SK-N-DZ (cell line): Measurements from ENCODE around the gene ZBTB21.

DNA sequence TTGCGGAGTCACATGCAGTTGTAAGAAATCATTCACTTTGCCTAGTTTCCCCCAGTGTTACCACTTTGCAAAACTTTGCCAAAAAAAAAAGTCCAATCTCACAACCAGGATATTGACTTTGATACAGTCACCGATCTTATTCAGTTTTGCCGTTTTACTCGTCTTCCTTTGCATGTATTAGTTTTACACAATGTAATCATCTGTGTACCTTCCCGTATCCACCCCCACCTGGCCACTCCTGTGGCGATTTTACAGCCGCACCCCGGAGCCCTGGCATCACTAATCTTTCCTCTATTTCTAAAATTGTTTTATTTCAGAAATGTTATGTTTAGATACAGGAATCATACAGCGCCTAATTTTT is 447 bp upstream of the RIPK4 start:
RAMPAGE:
- cytosol, long total RNA, result no peak
- nucleus, long total RNA, result no peak

GRCh38 chr21:41769820-41770371 is 3.0 kb upstream of the RIPK4 start:
RAMPAGE:
- cytosol, long total RNA, result no peak
- nucleus, long total RNA, result no peak

GRCh38 chr21:41798446-41799057 is 31.7 kb upstream of the RIPK4 start:
RAMPAGE:
- cytosol, long total RNA, result no peak
- nucleus, long total RNA, result no peak

DNA sequence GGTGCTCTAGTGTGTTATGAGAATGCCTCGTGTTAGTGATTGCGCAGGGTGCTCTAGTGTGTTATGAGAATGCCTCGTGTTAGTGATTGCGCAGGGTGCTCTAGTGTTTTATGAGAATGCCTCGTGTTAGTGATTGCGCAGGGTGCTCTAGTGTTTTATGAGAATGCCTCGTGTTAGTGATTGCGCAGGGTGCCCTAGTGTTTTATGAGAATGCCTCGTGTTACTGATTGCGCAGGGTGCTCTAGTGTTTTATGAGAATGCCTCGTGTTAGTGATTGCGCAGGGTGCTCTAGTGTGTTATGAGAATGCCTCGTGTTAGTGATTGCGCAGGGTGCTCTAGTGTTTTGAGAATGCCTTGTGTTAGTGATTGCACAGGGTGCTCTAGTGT is 47.2 kb upstream of the RIPK4 start:
RAMPAGE:
- cytosol, long total RNA, result no peak
- nucleus, long total RNA, result no peak

DNA sequence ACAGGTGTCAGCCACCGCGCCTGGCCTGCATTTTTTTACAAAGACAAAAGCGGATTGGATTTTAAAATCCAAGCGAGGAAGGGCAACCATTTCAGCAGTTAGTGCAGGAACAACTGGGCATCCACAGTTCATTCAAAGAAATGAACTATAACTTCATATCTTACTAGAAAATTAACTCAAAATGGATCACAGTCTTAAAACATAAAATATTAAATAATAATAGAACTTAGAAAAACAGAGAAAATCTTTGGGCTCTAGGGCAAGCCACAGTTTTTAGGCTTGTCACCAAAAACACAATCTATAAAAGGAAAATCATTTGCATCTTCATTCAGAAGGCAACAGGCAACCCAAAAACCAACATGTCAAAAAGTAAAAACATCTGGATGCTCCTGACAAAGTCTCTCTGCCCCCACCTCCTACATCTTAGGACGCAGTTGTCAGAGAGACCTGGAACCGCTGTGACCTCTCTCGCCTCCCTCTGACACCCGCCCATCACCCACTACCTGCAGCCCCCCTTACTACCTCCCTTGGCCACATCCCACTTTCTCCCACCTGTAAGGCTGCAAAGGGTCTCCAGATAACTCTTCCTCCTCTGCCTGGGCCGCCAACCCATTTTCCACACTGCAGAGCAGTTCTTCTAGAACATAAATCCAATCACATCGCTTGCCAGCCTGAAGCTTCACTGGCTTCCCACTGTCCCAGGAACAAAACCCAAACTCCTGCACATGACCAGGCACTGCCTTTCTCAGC is 14.9 kb downstream of the PRDM15 start:
RAMPAGE:
- cytosol, long total RNA, result no peak
- nucleus, long total RNA, result no peak

GRCh38 chr21:41877735-41878878 is 1.0 kb downstream of the PRDM15 start:
RAMPAGE:
- cytosol, long total RNA, result no peak
- nucleus, long total RNA, result no peak

GRCh38 chr21:41905512-41905896 is 26.4 kb upstream of the PRDM15 start:
RAMPAGE:
- cytosol, long total RNA, result no peak
- nucleus, long total RNA, result no peak

DNA sequence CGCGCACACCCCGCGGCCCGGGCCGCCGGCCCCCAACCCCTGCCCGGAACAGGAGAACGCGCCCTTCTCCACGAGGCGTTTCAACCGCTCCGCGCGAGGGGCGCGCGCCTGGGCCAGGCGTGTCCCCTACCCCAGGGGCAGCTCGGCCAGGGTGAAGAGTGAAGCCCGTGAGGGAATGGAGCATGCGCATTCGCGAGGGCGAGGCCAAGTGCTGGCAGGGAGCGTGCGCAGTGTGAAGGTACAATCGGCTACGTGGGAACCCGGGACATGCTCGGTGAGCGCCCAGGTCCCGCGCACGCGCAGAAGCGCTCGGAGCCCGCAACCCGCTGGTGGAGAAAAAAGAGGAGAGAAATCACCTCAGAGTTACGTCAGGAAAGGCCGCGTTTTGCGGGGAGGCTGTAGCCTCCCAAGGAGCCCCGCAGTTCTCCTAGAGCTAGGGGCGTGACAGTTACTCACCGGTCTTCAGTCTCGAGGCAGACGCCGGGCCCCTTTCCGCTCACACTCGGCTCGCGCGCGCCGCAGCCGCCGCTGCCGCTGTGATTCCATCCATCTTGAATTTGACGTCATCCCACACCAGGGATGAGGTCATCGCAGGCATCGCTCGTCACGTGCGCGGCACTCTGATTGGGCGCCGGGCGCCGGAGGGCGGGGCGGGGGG is at the start of gene ZBTB21:
TSS of gene ZBTB21 (minus strand) at position 565 of the 658 bp plus-strand sequence.
RAMPAGE:
- cytosol, long total RNA, result start-site peak on the minus strand centred at position 564 of the sequence, 23 bp wide, 124 and 95 reads in 2 replicates
- nucleus, long total RNA, result no peak

DNA sequence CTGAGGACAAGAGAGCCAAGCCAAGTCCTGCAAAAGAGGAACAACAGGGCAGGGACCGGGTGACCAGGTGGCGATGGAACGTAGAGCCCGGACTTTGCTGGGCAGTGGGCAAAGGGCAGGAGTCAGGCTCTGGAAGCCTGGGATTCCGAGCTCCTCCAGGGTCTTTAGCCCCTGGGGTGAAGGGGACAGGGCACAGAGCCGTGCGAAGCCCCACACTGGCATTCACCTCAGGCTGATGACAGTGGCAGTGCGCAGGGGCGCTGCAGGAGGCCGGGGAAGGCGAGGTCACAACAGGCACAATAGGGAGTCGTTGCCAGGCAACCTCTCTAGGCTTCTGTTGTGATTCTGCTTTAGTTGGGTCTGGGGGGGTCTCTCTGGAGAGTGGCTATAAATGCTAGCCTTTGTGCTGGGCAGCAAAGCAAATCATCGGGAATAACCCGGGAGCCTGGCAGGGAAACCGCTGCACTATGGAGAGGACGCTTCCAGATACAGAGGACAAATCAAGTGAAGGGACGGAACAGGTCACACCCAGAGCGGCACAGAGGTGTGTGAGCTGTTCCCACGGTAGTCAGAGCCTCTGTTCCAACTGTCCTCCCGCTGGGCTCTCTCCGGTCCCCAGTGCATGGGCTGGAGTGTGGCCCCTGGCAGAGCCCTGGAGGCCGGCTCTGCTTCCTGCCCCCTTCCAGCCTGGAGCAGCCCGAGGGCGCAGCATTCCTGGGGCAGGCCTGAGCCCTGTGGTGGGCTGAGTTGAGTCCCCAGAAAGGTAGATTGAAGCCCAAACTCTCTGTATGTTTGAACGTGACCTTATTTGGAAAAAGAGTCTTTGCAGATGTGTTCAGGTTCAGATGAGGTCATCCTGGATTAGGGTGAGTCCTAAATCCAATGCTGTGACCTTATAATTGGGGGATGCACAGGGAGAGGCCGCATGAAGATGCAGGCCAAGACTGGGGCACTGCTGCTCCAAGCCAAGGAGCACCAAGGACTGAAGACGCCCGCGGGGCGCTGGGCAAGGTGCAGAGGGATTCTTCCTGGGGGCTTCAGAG is 11.8 kb upstream of the ZBTB21 start:
RAMPAGE:
- cytosol, long total RNA, result no peak
- nucleus, long total RNA, result no peak

DNA sequence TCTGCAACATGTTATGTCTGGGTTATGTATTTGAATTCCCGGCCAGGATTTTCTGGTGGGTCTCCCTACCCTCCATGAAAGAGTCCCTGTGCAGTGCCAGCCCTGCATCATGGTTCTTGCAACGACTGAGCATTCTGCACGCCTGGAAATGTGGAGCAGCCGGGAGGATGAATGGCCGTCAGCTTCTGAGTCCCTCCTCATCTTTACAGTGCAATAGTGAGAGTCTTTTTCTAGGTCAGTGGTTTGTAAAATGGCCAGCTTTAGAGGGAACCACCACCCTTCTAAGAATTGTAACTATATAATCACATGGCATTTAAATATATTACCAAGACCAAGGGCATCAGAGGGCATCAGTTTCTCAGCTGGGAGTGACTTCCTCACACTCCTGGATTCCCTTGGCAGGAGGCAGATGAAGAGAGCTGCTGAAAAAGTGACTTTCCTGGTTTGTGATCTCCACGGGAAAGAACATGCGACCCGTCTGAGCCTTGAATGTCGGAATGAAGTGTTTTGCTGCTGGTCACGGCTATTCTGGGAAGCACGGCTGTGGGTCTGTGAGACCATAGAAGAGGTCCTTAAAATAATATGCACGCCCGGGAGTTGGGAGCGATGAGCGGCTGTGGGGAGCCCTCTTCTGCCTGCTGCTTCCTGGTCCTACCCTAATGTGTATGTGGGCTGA is 13.4 kb upstream of the UMODL1 start:
RAMPAGE:
- cytosol, long total RNA, result no peak
- nucleus, long total RNA, result no peak

DNA sequence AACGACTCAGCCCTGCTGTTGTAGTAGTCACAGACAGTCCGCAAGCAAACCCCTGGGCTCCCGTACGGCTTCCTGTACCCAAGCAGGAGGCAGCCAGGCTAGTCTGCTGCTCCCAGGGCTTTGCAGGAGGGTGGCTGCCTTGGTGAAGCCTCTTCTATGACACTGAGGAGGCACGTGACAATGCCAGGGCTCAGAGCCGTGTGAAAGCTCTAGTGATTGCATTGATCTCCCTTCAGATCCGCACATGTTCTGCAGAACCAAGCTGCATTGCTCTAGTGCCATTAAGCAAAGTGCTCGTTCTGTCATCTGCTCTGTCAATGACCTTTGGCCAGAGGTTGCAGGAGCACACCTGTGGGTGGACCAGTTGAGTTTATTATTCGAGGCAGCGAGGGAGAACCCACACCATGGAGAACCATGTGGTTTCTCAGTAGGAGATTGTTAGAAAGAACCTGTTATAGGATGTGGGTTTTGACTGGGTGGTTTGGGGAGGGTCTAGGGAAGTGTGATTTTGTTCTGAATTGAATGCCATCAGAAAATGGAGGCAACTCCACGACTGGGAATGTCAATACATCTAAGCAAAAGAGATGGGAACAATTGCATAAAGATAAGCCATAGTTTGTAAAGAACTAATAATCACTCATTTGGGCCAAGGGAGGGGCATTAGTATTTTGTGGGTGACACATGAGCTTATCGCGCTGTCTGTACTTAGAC is 18.2 kb downstream of the UMODL1 start:
RAMPAGE:
- cytosol, long total RNA, result no peak
- nucleus, long total RNA, result no peak

DNA sequence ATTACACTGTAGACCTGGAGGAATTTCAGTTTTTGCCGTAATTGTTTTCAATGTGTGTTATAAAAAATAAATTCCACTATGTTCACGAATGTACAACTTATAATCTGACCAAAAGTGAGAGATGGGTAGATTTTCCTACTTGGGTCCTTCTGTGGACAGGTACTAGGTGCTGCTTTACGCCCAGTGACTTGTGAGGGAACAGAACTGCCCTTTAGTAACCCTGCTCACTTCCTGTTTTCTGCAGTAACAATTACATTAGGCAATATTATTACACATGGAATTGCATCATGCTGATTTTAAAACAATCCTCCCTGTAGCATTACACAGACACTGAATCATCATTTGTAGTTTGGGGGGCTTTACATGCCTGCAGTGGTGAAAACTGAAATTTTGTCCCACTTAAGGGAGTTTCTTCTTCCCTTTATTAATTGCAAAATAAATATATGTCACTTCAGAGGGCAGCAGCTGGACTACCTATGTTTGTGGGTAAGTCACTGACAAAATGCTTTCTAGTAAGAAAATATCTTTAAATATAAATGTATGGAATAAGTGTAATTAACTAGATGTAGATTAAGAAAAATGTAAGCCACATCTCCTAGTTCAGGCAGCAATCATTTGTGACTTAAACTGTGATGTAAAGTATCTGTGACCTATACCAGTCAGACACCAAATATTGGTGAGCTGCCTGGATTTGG is 19.4 kb upstream of the ABCG1 start:
RAMPAGE:
- cytosol, long total RNA, result no peak
- nucleus, long total RNA, result no peak

DNA sequence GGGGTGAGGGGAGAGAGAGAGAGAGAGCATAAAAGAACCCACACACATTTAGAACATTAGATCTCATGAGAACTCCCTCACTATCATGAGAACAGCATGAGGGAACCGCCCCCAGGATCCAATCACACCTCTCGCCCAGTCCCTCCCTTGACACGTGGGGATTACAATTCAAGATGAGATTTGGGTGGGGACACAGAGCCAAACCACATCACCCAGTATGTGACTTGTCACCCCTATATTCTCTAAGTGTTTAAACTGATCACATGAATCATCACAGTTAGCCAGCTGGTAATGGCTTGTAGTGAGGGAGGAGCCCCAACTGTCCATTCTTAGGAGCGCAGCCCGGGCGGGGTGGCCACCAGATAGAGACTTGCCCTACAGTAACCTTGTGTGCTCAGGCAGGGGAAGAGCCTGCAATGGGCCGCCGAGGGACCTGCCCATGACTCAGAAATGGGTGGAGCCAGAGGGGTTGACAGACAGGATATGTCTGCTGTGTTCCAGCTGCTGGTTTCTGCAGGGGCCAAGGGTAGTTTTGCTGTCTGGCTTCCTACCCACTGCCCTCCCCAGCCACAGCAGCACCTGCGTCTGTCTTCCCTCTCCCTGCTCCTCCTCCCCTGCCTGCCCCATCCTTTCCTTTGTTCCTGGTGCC is 9.0 kb downstream of the ABCG1 start:
RAMPAGE:
- cytosol, long total RNA, result no peak
- nucleus, long total RNA, result no peak

DNA sequence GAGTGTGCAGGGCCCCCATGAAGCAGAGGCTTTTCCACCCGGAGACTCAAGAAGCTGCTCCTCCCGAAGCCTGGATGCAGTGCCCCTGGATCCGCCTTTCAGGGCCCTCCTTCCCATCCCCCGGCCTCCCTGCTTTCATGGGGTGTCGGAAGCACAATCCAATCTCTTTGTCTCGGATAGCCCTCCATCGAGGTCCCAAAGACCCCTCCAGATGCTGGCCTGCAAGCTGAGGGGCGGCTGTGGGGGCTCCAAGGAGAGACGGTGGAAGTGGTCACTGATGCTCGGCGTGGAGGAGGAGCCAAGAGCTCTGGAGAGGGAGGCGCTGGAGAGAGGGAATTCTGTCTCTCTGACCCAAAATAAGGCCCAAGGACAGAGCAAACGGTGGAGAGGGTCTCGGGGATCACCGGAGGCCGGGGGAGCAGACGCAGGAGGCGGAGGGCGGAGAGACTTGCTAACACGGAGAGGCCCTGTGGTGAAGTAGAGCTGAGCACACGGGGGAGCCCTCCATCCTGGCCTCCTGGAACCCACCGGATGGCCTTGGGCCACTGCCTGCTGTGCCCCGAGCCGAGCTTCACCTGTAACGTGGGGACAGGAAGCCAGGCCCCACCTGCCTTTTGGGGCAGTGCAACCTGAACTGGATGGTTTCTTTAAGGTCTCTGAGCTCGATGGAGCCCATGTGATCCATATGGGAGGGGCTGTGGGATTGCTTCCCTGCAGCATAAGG is 36.1 kb downstream of the TFF3 start:
RAMPAGE:
- cytosol, long total RNA, result no peak
- nucleus, long total RNA, result no peak

GRCh38 chr21:42388756-42389948 is 6.7 kb downstream of the TMPRSS3 start:
RAMPAGE:
- cytosol, long total RNA, result no peak
- nucleus, long total RNA, result no peak

RAMPAGE:
- cytosol, long total RNA, result no peak
- nucleus, long total RNA, result no peak
Measured at GRCh38 chr21:42427012-42427654, 23.4 kb downstream of the UBASH3A start.

GRCh38 chr21:42665930-42666965 is 12.8 kb downstream of the PDE9A start:
RAMPAGE:
- cytosol, long total RNA, result no peak
- nucleus, long total RNA, result no peak

DNA sequence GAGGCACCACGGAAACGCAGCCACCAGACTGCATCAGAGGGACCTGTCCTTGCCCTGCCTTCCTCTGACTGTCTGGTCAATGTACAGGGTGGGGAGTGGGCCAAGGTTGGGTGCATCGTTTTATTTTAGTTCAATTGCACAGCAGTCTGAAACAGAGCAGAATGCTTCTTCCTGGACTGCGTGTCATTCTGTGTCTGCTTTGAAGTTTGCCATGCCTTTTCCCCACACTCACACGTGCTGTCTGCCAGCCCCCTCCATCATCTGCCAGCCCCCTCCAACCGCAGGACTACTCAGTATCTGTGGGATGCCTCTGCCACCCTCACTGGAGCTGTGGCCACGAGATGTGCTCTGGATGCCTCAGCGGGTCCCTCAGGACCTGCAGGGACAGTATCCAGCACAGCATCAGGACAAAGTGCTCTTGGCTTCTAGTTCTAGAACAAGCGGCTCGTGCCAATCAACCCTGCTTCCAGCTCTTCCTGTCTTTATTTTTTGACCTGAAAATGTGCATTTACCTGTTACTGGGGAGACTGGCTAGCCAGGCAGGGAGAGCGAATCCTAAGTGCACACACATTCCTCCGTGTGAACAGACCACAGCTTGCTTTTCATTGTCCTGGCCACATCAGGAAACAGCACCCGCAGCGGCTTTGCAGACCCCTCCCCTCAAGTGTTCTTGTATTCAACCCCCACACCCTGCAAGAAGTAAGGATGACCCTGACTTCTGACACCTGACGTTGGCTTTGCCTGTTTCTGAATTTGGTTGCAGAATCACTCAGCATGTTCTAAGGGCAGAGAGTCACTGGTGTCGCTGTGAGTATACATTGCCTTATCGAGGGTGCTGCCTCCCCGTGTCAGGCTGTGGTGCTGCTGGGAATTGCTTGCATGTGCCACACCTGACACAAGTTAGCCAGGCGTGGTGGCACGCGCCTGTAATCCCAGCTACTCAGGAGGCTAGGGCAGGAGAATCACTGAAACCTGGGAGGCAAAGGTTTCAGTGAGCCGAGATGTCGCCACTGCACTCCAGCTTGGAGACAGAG is 46.2 kb downstream of the WDR4 start:
RAMPAGE:
- cytosol, long total RNA, result no peak
- nucleus, long total RNA, result no peak

RAMPAGE:
- cytosol, long total RNA, result no peak
- nucleus, long total RNA, result no peak
Measured at GRCh38 chr21:42836406-42837004, 42.8 kb downstream of the WDR4 start.

GRCh38 chr21:43031108-43031828 is 44.4 kb downstream of the CBS start:
RAMPAGE:
- cytosol, long total RNA, result no peak
- nucleus, long total RNA, result no peak